Endometrial microvascular endothelial cells (primary cell): ENCODE measurements around the genes LARGE2, PHF21A and ZNF408.

DNA sequence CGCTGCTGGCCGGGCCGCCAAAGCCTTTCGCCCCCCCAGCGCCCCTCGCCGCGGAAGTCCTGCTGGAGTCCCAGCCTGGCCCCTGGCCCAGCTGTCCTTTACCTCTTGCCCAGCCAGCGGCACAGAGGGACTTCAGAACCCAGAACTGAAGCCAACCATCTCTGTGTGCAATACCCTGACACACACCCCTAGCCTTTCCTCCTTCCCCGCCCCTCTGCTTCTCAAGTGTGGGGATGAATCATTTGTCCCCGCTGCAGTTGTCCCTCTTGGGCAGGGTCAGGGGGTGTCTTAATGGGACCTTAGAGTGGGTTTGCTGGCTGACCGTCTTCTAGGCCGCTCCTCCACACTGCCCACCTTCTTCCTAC is 453 bp upstream of the CHST1 start:
- RAMPAGE, long total RNA: no peak

DNA sequence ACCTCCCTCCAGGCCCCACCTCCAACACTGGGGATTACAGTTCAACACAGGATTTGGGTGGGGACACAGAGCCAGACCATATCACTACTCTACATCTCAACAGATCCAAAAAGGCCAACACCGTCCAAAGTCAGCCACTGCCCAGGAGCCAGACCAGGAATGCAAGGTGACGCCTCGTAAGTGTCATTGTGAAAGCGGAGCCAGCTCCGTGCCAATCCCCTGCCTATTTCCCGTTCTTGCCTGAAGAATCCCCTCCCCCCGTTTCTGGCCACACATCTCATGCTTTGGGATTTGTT is 6.3 kb upstream of the SLC35C1 start:
- RAMPAGE, long total RNA: no peak

- RAMPAGE, long total RNA: no peak
Measured at GRCh38 chr11:45850271-45850842, 3.1 kb downstream of the CRY2 start.

DNA sequence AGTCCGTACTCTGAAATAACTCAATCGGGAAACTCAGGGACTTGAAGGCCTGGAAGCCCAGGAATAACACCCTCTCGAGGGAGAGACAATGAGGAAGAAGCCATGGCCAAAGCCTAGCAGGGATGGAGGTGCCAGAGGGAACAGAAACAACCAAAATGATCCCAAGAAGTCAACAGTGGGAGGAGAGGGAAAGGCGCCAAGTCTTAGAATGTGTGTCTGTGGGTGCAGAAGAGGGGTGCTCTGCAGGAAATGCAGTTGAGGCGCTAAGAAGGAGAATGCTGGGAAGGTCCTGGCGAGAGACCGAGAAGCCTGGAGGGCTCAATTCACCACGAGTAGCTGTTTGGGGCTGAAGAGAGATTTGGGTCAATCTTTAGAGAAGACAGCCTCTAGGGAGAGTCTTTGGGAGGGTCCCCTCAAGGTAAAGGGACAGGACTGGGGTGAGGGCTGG is 808 bp upstream of the MAPK8IP1 start:
- RAMPAGE, long total RNA: no peak

DNA sequence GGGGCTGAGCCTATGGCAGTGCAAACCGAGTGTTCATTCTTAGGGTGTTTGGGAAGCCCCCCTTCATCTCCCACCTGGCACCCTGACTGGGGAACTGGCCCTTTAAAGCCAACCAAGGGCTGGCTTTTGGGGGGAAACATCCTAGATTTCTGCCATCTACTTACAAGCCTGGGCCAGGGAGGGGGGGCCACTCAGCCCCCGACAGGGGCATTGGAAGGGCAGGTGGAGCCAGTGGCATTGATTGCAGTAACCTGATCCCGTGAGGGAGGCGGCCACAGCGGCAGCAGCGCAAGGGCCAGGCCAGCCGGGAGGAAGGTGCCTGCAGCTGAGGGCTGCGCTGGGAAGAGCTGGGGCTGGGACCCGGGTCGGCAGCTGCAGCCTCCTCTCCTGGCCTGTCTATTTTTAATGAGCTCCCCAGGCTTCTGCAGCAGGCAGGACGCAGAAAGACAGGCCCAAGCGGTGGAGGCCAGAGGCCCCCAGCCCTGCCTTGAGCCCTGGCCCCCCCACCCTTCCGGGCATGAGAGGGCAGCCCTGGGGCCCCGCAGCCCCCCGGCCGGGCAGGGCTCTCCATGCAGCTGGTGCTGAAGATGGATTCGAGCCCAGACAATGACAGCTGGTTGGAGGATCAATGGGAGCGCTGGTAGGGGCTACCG is 10.6 kb downstream of the FREY1 start:
- RAMPAGE, long total RNA: no peak

- RAMPAGE, long total RNA: no peak
Measured at GRCh38 chr11:45913443-45913884, 4.2 kb downstream of the PEX16 start.

- RAMPAGE, long total RNA: no peak
Measured at GRCh38 chr11:45921936-45922990, at the start of gene LARGE2. Gene LARGE2, plus strand, starts transcription at chr11:45922656.

GRCh38 chr11:46120536-46121532 is at the start of gene PHF21A:
Gene PHF21A, minus strand, starts transcription at chr11:46121454.
- RAMPAGE, long total RNA: start-site peak on the minus strand at chr11:46121115-46121247, 39 and 12 reads in 2 replicates

DNA sequence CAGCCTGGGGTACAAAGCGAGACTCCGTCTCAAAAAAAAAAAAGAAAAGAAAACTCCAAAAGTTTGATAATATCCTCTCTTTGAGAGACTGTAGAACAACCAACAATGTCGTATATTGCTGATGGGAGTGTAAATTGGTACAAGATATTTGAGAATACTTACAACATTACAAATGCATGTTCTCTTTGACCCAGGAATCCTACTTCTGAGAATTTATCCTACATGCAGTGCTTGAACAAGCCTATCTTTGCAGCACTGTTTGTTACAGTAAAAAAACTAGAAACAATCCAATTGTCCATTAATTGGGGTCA is 9.7 kb upstream of the CREB3L1 start:
- RAMPAGE, long total RNA: no peak

GRCh38 chr11:46285552-46285984 is 8.1 kb downstream of the CREB3L1 start:
- RAMPAGE, long total RNA: no peak

DNA sequence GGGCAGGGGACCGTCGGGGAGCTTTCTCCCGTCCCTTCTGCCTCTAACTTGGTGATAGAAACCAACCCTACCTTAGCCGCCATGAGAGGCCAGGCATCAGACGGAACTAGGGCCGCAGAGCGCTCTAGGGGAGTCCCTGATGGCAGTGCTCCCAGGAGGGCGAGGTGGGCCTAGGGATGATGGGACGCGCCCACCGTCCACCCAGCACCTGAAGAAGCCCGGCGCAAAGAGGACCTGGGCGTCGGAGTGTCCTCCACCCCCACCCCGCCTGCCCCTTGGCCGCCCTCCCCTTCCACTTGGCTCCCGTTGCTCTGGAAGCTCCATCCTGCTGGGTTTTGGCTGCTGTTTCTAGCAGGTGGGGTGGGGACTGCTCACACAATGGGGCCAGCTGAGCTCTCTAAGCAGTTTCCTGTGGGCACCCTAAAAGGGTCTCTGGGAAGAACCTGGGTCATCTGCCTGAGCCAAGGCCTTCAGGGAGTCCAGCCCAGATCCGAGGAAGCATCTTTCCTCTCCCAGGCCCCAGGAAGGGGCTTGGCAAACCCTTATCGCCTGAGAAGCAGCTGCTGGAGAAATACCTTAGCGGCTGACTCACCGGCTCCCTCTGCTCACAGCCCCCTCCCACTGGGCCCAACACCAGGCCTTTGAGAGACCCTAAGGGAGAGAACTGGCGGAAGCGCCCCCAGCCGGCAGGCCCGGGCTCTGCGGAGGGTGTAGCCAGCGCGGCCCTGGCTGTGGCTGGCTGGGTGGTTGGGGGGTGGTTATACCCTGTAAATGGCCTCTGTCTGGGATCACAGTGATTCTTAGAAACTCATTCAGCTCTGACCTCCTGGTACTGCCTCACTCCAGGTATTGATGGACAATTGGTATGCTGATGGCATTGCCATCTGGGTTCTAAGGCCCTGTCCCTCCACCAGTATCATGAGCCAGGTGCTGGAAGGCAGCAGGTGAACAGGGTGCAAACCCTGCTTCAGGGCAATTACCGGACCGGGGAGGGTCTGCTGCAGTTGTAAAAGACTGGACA is 19.3 kb downstream of the CREB3L1 start:
- RAMPAGE, long total RNA: no peak

DNA sequence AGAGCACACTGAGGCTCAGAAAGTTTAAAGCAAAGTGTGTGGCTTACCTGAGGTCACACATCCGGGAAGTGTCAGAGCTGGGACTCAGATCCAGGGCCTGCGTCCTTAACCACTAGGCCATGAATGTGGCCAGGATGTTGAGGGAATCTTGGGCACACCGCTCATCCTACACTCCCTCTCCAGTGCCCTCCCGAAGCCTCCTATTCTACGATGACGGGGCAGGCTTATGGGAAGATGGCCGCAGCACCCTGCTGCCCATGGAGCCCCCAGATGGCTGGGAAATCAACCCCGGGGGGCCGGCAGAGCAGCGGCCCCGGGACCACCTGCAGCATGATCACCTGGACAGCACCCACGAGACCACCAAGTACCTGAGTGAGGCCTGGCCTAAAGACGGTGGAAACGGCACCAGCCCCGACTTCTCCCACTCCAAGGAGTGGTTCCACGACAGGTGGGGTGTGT is 27.2 kb upstream of the DGKZ start:
- RAMPAGE, long total RNA: no peak

DNA sequence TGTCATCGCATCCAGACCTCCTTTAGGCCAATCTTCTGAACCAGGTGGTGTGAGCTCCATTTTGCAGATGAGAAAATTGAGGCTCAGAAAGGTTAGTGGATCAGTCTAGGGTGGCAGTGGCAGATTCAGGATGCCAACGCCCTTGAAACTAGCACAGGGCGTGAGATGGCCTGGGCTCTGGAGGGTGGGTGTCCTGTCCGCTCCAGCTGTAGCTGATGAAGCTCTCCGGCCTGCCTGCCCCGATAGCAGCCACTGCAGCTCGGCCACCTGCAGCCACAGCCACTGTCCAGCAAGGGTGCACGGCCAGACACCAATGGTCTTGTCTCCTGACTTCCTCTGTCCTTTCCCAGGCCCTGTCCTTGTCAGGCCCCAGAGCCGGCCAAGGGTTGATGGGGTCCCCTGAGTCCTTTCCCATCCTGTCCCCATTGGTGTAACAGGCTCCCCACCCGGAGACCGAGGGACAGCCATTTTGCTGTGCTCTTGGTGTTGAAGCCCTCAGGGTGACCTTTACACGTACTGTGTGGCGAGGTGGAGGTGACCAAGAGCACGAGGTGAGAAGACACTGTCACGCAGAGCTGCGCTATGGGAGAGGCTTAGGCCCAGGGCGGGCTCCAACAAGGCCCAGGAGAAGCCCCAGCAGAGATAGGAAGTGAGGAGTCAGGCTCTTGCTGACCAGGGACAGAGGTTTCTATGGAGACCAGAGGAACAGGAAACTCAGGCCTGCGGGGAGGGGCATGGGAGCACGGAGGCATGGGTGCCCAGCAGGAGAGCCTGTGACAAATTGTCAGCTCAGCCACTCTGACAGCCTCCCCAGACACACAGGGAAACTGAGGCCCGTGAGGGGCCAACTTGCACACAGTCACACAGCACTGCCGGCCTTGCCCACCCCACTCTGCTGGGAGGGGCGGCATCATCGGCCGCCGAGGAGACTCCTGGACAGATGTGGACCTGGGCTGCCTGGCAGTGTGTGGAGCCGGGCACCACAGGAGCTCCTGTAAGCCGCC is 15.6 kb downstream of the DGKZ start:
- RAMPAGE, long total RNA: no peak

DNA sequence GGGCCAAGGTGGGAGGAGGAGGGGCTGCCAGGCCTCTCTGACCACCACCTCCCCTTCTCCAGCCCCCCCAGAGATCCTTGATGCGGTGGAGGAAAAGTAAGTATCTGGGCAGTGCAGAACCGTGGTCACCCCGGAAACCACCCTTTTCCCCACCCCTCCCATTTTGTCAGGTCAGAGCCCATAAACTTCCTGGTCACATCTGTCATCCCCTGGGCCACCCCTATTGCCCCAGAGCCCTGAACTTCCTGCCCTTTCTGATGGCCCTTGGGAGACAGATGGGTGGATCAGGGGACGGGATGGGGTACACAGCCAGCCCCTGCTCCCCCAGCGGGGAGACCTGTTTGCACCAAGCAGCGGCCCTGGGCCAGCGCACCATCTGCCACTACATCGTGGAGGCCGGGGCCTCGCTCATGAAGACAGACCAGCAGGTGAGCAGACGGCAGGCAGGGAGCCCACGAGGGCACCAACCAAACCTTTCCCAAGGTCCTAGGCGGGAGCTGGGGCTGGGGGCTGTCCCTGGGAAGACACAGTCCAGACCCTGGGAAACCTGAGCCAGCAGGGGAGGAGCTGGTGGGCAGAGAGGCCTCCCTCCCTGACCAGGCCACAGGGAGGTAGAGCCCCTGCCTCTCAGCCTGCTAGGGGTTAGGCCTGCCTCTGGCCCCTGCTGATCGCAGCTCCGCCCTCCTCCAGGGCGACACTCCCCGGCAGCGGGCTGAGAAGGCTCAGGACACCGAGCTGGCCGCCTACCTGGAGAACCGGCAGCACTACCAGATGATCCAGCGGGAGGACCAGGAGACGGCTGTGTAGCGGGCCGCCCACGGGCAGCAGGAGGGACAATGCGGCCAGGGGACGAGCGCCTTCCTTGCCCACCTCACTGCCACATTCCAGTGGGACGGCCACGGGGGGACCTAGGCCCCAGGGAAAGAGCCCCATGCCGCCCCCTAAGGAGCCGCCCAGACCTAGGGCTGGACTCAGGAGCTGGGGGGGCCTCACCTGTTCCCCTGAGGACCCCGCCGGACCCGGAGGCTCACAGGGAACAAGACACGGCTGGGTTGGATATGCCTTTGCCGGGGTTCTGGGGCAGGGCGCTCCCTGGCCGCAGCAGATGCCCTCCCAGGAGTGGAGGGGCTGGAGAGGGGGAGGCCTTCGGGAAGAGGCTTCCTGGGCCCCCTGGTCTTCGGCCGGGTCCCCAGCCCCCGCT is 1.9 kb upstream of the MDK start:
- RAMPAGE, long total RNA: no peak

DNA sequence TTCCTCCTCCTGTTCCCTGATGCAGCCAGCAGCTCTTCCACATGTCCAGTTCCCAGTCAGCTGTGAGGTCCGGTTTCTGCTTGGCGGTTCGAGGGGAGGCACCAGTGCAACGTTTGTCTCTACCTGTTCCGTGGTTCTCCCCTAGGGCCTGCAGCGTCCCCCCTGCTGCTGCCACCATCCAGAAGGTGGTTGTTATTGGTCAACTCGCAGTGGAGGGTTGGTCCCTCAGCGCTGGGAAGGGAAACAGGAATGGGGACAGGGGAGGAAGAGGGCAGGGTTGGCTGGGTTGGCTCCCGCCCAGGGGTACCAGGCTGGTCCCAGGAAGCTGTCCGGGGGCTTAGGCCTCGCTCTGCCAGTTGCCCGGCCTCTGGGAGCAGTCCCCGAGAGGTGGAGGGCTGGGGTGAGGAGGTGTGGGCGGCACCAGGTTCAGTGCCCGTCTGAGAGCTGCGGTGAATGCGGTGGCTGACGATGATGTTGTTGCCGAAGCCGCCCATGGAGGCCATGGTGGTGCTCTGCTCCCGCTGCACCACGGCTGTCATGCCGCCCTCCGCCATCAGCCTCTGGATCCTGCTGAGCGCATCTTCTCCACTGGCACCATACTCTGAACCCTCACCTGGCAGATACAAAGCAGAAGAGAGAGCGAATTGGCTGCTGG is 5.9 kb upstream of the CHRM4 start:
- RAMPAGE, long total RNA: no peak

DNA sequence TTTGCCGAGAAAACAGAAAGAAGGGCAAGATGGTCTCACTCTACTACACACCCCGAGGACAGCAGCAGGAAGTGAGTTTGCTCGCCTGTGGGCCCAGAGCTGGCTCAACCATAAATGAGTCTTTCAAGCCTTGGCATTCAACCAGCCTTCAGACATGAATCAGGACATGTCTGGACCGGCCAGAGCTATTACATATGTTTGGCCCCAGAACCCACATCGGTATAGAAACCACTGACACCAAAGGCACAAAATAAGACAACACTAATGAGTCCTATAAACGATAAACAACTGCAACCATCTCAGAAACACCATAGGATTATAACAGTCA is 12.9 kb downstream of the ARHGAP1 start:
- RAMPAGE, long total RNA: no peak

- RAMPAGE, long total RNA: no peak
Measured at GRCh38 chr11:46693437-46694088, 6.9 kb downstream of the ARHGAP1 start.

DNA sequence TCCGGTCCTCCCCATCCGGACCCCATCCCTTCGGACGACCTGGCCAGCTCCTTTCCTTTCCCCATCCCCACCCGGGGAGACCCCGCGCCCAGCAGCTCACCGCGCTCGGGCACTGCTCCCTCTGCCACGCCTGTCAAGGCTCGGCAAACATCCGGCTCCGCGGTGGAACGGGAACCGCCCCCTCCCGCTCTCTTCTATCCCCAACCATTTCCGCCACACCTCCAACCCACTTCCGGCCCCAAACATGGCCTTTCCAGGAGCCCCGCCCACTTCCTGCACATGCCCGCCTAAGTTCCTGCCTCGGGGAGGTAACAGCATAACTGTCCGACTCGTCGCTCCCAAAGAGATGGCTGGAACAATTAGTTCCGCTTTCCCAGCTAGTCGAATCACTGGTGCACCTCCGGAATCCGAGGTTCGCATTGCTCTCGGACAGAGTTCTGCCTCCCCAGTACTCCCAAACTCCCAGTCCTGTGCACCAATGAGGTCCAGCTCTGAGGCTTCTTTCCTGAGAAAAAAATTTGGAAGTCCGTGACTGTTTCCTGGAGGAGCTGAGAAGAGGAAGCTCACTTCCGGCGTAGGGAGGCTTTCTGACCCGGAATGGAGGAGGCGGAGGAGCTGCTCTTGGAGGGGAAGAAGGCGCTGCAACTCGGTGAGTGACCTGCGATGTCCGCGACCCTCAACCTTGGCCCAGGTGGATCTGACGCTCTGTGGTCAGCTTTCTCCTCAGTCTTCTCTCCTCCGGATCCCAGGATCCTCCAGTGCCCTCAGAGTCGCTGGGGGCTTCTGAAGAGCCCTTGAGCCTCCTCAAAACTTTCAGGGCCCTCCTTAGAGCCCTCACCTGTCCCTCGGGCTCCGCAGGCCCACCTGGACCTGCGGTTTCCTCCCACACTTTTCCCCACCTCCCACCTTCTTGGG is at the start of gene ZNF408:
Gene ZNF408 (plus strand): TSS at position 581 of the 915 bp plus-strand sequence.
- RAMPAGE, long total RNA: start-site peak on the minus strand centred at position 144 of the sequence, 45 bp wide, 720 and 668 reads in 2 replicates

- RAMPAGE, long total RNA: no peak
Measured at GRCh38 chr11:46701366-46701880, 592 bp downstream of the ZNF408 start.

GRCh38 chr11:46886289-46886594 is 32.1 kb downstream of the LRP4 start:
- RAMPAGE, long total RNA: no peak